ENCODE measurements around the genes SNX32 and CTSF.

- PRO-cap = no peak
Measured at GRCh38 chr11:65655244-65655945, 7.3 kb downstream of the RELA start.

DNA sequence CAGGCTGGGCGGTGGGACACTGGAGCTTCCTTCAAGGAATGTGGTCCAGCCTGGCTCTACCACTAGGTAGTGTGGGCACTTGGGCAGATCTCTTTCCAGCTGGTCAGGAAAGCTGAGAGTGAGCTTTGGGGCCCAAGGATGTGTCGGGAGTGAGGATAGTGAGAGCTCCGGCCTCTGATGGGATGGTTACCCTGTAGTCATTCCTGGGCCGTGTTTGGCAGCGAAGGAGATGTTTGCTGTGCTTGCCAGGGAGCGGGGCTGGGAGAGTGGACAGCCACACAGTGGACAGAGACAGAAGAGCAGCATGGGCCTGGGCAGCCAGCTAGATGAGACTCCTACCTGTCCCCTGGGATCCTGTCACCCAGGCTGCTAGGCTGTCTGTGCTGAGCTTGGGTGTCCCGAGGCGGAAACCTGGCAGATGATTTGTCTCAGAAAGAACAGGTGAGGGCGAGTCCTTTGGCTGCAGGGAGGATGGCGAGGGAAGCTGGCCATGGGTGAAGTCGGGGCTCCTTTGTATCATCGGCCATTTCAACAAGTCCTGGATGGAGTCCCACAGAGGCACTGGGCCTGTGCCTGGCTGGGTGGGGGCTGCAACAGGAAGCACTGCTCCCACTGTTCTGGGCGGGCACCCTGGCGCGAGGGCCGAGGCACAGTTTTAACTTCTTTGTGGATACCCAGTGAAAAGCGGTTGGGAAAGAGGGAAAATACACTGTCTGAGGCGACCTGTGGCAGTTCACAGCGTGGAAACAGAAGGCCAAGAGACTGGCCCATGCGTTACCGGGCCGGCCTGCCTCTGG is 3.8 kb downstream of the OVOL1 start:
- PRO-cap = no peak

GRCh38 chr11:65833244-65834195 is at the start of gene SNX32:
Gene SNX32 (plus strand): TSS chr11:65833963.
- PRO-cap = bidirectional peak, plus-strand start at chr11:65833990, minus-strand start at chr11:65833805

DNA sequence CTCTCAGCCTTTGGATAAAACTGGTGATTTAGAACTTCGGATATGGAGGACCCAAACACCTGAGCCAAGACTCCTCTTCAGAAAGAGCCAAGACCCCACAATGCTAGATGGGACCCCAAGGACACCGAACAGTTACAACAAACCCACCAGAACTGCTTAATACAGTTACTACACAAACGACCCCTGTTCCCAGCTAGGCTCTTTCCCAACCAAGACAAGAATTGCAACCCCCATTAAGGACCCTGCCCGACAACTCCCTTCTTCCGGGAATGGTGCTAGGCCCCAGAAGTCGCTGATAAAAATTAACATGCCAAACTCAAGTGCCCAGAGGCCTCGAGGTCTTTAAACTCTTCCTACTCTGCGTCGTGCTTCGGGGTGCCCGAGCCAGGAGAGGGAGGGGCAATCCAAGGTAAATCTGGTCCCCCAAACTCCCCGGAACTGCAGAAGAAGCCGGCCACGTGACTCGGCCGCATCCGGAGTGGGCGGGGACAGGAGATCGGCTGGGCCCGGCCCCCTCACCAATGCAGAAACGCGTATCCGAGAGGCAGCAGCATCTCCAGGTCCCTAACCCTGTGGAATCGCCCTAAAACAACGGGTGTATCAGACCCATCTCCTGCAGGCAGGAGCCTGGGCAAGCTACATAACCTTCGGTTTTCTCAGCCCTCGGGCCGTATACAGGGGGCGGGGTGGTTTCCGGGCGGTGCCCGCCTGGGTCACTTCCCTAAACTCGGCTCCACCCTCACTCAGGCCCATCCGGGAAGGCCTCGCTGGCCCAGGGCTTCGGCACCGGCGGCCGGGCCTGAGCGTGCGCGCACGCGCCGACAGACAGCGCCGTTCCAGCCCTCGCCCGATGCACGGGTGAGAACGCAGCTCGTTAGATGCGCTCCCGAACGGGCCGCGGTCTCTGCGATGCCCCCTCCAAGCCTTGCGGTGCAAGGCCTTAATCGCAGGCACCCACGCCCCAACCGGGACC is 1.1 kb downstream of the CFL1 start:
- PRO-cap = unidirectional peak, plus-strand start at position 528 of the sequence; unidirectional peak, plus-strand start at position 786 of the sequence

DNA sequence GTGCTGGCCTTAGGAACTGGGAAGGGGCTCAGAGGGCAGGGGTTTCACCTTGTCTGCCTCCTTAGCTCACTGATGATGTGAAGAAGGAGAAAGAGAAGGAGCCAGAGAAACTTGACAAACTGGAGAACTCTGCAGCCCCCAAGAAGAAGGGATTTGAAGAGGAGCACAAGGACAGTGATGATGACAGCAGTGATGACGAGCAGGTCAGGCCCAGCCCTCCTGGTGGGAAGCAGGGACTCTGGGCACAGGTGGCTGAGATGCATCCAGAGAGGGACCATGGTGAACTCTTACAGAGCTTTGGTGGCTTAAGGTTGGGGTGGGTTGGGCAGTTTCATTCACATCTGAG is 6.9 kb downstream of the SF3B2 start:
- PRO-cap = no peak

GRCh38 chr11:66059482-66060183 is 7.5 kb downstream of the SF3B2 start:
- PRO-cap = no peak

DNA sequence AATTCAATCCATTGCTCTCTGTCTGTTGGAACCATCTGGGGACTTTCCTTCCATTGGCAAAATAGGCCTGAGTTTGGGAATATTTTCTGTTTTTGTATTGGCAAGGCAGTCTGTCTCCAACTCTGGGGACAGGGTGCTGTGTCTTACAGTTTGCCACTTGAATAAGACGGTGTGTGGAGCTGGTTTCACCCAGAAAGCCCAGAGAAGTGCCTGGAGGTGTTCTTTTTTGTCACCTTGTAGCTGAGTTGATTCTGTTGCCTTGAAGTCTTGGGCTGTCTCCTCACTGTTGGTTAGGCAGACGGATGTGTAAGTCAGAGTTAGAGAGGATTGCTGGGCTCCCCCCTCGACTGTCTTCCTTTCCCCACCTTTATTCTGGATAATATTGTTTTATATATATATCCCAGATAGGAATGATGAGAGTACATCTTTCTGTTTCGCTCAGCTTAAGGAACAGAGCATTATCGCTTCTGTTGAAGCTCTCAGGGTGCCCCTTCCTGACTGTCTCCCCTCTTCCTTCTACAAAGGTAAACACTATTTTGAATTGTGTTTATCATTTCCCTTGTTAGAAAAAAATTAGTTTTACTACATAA is 1.5 kb downstream of the PACS1 start:
- PRO-cap = no peak

DNA sequence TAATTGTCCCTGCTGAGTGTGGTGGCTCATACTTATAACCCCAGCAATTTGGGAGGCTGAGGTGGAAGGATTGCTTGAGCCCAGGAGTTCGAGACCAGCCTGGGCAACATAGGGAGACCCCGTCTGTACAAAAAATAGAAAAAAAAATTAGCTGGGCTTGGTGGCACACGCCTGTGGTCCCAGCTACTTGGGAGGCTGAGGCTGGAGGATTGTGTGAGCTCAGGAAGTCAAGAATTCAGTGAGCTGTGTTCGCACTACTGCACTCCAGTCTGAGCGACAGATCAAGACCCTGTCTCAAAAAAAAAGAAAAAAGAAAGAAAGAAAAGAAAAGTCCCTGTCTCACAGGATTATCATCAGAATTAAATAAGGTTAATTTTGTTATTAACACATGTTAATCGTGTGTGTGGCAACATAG is 10.9 kb downstream of the PACS1 start:
- PRO-cap = no peak

DNA sequence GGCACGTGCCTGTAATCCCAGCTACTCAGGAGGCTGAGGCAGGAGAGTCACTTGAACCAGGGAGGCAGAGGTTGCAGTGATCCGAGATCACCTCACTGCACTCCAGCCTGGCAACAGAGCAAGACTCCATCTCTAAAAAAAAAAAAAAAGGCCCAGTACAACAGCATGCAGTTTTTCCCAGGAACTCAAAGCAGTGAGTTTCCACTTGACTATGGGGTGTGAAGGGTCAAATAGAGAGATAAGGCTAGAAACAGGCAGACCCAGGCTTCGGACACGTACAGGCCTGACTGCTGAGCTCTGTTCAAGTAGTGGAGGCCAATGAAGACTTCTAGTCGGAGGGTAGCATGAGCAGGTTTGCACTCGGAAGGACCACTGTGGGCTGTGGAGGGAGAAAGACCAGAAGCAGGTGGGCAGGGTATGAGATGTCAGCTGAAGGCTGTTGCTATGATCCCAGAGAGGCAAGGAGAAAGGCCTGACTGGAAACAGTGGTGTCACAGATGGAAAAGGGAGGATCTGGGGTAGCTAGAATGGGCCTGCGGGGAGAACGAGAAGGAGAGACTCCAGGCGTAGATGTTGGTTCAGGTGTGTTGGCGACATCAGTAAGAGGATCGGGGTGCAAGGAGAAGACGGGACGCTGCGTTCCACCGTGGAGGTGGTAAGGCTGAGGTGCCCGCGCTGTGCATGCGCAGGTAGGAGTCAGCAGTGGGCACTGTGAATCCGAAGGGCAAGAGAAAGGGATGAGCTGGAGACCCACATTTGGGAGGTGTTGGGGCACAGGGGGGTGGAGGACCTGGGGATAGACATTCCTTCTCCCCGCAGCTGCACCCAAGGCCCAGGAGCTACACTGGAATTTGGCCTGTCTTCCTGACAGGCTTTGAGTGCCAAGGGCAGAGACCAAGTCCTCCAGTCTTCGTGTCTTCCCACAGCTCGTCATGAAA is 38.5 kb upstream of the KLC2 start:
- PRO-cap = no peak

DNA sequence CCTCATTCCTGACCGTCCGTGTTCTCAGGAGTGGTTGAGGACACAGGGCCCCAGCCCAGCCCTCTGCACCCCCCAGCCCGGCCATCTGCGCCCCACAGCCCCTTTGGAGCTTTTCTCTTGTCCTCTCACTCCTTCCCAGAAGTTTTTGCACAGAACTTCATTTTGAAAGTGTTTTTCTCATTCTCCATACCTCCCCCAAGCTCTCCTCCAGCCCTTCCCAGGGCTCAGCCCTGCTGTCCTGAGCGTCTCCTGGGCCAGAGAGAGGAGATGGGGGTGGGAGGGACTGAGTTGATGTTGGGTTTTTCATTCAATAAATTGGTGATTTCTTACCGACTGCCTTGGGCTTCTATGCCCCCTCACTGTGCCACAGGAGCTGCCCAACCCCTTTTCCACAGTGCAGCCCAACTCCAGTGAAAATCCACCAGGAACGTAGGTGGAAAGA is 13.1 kb upstream of the KLC2 start:
- PRO-cap = no peak

DNA sequence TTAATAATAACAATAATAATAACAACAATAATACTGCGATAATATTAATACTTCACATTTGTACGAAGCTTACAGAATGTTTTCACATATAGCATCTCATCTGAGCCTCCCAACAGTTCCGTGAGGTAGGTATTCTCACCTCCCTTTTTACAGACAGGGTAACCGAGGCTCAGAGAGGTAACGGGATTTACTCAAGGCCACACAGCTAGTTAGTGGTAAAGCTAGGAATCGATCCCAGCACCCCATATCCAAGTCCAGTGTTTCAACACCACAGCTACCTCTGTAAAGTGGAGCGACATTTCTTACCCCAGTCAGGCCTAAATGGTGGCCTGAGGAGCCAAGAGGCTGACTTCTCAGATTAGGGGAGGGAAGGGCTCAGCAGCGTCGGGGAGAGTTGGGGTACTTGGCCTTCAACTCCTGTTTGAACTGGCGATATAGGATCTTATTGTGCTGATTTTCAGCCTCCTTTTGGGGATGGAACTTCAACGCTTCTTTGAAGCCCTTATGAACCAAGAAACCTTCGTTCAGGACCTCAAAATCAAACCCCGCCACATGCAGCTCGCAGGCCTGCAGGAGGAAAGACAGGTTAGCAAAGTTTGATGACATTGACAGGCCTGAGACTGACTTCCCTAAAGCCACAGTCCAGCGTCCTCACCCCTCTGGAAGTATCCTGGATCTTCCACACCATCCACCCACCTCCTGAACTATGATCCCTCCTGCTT is 931 bp upstream of the BRMS1 start:
- PRO-cap = no peak

DNA sequence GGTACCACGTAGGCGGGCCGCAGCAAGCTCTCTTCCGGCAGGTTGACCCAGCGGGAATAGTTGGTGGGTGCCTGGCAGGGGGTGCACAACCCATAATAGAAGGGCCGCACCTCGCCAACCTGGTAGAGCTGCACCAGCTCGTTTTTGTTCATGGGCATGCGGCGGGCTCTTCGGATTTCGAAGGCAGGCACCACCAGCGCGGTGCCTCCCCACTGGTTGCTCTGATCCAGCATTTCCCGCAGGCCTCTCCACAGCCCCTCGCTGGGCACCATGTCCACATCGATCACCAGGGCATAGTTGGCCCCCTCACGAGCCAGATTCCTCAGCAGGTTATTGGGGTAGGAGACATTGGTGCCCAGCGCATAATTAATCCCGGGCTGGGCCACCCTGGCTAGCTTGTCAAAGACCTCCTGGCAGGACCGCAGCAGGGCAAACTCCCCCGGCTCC is 819 bp downstream of the B4GAT1 start:
- PRO-cap = no peak

GRCh38 chr11:66351243-66351360 is 3.7 kb upstream of the B4GAT1 start:
- PRO-cap = no peak

GRCh38 chr11:66418019-66418644 is 2.7 kb upstream of the NPAS4 start:
- PRO-cap = no peak

DNA sequence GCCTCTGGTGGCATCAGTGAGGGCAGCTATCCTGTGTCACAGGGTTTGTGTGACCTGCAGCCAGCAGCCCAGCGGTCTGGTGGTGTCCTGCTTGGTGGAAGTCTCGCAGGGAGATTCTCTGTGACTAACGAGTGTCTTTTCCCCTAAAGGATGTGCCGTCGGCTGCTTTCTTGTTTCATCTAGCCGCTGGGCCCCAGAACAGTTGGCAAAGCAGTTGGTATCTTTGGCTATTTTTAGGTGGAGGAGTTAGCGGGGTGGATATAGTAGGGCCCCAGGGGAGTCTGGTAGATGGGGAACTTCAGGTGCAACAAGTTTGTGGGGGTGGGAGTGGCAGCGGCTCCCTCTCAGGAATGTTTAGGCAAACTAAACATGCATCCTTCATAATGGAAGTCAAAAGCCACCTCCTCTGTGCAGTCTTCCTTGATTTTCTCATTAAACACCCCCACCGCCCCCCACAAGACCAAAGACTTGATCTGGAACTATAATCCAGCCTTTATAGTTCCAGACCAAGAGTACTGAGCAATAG is 1.3 kb upstream of the PELI3 start:
- PRO-cap = no peak

- PRO-cap = no peak
Measured at GRCh38 chr11:66567943-66568819, at the start of gene CTSF. Gene CTSF (minus strand): TSS chr11:66568606.

- PRO-cap = no peak
Measured at GRCh38 chr11:66618077-66618436, 1.6 kb downstream of the RBM14 start.

DNA sequence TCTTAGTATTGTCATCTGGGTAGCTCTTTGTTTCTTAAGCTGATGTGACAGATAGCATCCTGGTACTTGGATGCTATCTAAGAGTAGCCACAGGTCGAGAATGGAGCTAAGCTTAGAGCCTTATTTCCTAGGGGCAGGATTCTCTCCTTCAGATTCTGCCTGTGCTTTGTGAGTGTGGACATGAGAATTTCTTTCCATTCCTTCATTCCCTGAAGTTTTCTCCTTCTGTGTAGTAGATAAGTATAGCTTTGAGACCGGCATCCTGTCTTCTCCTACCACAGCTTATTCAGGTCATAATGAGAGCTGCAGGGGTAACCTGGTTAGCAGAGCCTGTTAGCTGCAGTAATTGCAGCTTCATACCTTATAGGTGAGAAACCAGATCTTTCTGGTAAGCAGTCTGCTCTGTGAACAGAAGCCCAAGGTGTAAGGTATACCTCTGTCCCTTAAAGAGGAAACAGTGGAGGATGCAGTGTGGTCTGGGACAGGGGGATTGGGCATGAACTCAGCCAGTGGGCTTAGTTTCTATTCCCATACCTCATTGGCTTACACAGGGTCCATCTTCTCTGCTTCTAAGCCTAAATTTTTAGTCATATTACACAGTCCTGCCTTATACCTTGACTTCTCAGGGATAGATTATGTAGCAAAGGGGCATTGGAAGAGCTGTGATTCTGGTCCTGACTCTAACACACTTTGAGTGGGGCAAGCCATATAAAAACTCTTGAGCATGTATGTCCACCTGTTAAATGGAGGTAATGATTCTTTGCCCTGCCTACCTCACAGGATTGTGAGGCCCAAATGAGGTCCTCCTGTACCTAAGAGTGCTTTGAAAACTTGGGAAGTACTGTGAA is 6.6 kb downstream of the RBM14 start:
- PRO-cap = no peak

DNA sequence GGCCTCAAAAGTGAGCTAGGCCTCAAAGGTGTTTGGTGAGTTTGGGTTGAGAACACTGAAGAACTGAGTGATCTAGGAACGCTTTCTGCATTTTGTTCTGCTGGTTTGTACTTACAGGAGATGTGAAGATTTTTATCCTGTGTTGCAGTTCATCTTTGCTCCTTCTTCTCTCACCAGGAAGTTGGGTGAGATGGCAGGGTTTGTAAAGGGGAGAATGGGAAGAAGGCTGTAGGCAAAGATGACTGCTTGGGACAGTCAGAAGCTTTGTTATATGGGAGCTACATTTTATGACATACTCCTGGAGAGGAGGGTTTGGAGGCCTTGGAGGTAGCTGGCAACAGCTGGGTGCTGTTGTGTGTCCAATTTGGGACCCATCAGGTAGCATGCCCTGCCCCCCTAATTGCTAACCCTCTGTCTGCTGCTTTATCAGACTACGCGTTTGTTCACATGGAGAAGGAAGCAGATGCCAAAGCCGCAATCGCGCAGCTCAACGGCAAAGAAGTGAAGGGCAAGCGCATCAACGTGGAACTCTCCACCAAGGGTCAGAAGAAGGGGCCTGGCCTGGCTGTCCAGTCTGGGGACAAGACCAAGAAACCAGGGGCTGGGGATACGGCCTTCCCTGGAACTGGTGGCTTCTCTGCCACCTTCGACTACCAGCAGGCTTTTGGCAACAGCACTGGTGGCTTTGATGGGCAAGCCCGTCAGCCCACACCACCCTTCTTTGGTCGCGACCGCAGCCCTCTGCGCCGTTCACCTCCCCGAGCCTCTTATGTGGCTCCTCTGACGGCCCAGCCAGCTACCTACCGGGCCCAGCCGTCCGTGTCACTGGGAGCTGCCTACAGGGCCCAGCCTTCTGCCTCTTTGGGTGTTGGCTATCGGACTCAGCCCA is 7.6 kb downstream of the RBM14 start:
- PRO-cap = no peak

DNA sequence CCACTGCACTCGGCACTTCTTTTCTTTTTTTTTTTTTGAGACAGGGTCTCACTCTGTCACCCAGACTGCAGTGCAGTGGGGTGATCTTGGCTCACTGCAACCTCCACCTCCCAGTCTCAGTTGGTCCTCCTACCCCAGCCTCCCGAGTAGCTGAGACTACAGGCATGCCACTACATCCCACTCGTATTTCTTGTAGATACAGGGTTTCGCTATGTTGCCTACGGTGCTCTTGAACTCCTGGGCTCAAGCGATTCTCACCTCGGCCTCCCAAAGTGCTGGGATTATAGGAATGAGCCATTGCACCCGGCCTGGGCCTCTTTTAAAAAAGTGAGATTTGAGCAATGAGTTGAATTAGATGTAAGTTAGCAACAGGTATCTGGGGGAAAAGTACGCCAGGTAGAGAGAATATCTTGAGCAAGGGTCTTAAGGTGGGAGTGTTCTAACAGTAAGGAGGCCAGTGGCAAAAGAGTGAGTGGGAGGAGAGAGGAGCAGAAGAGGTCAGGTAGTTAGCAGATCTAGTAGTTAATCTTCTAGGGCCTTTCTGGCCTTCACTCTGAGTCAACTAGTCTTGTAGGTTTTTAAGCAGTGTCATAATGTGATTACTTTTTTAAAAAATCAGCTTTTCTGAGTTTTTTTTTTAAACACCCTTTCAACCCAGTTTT is 16.9 kb downstream of the RBM4 start:
- PRO-cap = no peak

Measured in osteocyte (in vitro differentiated cells).